ENCODE measurements around the genes DPF3 and HEATR4.

- PRO-cap: no peak
- RAMPAGE, long total RNA: no peak
- RRBS: no CpG with 5 or more reads among the region's 3 CpGs
Measured at GRCh38 chr14:70909792-70910188, 2.5 kb downstream of the PCNX1 start.

DNA sequence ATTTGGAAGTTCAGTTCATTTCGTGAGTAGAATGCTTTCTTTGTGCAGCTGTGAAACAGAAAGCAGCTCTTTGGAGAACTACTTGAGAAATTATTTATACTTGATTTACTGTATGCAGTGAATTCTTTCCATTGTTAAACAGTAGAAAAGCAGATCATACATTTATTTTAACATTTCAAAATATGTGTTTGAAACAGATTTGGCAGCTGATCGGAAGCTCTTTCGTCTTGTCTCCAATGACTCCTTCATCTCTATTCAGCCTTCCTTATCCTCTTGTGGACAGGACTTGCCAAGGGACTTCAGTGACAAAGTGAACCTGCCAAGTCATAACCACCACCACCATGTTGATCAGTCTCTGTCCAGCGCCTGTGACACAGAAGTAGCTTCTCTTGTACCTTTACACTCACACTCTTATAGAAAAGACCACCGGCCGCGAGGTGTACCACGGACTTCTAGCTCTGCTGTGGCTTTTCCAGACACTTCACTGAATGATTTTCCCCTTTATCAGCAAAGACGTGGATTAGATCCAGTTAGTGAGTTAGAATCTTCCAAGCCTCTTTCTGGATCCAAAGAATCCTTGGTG, 69.6 kb downstream of the PCNX1 start:
- PRO-cap: no peak
- RAMPAGE, long total RNA: no peak
- RRBS: no CpG with 5 or more reads among the region's 9 CpGs

DNA sequence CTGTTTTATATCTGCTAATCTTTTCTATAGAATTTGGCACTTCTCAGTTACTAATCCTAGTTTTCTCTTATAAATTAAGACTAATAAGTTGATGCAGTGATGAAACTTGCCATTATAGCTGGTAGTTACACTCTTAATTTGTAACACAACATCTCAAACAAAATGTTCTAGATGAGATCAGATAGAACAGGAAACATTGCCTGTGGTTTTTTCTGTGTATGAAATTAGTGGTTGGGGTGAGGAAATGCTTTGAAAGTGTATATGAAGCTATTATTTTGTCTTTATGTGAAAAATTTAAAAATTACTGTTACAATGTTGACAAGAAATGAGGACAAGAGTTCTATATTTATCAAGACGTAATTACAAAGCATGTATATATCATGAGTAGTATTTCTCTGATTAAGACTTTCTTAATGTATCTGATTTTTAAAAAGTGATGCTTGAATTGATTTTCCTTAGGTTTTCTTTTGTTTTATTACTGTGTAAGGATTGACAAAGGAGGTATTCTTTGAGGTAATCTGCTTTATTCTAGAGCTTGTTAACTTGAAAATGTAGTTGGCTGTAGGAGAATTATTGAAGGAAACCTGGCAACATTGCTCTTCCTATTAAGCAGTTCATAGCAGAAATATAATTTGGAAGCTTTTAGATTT, 92.0 kb downstream of the PCNX1 start:
- PRO-cap: no peak
- RAMPAGE, long total RNA: no peak
- RRBS: no CpG with 5 or more reads among the region's 1 CpG

- PRO-cap: no peak
- RAMPAGE, long total RNA: no peak
- RRBS: no CpG with 5 or more reads among the region's 8 CpGs
Measured at GRCh38 chr14:71121433-71121878, 198.8 kb upstream of the SIPA1L1 start.

GRCh38 chr14:71188040-71188535, 132.2 kb upstream of the SIPA1L1 start:
- PRO-cap: no peak
- RAMPAGE, long total RNA: no peak
- RRBS: 35% methylated on average over 1 of the region's 8 CpGs

DNA sequence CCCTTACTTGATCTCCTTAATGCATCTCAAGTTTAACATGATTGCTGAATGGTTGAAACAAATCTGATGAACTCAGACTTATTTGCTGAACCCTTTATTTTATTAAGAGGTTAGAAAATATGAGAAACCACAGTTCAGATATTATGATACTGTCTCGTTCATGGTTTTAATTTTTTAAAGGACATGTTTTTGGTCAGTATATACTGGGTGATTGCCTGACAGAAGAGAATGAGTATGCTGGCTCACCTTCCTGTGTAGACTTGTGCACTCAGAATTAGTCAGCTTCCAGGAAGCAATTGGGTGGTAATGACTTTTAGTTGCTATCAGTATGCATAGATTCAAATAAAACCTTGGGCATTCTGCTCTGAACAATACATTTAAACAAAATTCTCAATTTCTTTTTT, 51.7 kb downstream of the SIPA1L1 start:
- PRO-cap: no peak
- RAMPAGE, long total RNA: no peak
- RRBS: no CpG with 5 or more reads among the region's 1 CpG

DNA sequence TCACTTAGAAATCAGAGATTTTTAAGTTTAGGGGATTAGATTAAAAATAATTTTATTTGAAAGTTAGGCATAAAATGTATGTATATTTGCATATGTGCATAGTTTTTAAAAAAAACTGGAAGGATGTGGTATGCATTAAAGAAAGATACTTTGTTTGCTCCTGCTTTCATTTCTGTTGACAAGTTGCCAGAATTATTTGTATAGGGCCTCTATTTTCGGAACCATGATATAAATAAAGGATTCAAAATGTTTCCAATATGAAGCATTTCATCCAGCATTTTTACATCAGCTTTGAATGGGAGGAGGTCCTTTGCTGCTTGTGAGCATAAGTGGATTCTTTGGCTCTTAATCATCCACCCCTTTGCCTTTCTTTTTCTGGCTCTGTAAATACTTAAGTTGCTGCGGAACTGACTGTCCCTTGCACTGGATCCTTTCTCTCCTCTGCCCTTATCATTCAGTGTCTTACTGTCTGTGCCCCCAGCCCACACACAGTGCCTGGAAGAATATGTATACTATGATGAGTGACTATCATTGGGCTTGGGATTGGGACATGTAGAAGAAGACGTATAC, 254.6 kb downstream of the SIPA1L1 start:
- PRO-cap: no peak
- RAMPAGE, long total RNA: no peak
- RRBS: no CpG with 5 or more reads among the region's 3 CpGs

DNA sequence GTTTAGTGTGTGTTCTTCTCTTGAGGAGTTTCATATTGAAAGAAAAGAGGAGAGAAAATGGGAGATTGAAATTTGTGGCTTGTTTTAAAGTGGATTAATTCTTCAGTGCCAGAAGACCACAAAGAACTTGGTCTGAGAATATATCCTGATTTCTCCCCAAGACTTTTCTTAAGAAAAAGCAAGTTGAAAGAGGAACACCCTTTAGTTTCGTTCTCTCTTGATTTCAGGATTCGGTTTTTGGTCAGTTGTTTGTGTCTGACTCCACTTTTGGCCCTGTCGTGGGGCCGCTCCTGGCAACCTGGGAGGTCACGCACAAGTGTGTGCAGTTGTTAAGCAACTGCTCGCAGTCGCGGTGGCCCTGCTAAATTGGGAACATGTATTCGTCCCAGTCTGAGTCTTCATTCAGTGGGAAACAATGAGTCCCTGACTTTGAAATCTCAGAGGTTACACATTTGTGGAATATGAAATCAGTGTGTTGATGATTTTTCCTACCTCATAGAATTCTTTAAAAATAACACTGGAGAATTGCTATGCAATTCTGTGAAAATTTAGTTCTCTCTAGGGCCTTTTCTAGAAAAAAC, 68.7 kb downstream of the RGS6 start:
- PRO-cap: no peak
- RAMPAGE, long total RNA: no peak
- RRBS: no CpG with 5 or more reads among the region's 9 CpGs

GRCh38 chr14:72619166-72619628, 274.7 kb downstream of the DPF3 start:
- PRO-cap: no peak
- RAMPAGE, long total RNA: no peak
- RRBS: 92% methylated on average over 2 of the region's 9 CpGs

DNA sequence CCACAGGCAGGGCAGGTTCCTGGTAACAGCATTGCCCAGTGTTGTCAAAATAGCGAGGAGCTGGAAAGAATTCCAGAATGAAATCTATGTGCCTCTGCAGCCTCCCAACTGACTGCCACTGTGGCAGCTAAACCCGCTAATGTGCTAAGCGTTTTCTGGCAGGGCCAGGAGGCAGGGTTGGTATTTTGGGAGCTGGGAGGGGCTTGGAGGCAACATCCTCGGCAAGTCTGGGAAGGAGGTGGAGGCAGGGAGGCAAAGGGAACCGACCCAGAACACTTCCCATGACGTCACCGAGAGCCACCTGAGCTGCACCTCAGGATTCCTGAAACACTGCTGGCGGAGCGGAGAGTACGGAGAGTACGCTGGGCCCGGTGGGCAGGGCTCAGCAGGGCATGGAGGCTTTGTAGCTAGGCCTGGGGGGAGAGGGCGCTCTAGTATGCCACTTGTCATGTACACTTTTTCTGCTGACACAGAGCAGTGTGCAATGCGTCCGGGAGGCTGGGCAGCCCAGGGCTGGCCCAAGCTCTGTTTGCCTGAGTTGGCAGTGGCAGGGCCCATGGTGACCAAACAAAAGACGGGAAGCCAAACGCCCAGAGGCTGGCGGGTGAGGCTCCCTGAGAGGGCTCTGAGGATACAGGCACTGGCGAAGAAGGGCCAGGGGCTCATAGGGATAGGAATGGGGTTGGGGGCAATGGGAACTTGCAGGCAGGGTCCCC, 81.5 kb downstream of the DPF3 start:
- PRO-cap: no peak
- RAMPAGE, long total RNA: no peak
- RRBS: 80% methylated on average over 3 of the region's 19 CpGs

DNA sequence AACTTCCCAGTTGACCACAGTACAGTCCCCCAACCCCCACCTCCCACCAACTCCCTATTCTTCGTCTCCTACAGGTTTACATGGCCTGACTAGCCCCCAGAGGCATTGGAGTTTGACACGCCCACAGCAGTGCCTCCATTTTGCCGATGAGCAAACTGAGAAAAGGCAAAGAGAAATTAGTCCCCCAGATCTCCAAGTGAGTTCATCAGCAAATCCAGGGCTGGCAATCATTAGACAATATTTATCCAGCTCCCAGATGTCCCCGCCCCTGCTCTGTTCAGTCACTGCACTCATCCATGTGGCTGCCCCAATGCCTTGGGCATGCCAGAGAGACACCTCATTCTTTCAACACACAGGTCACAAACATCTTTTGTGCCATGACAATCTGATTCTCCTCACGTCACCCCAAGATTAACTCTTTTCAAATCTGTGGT, 43.6 kb downstream of the DPF3 start:
- PRO-cap: no peak
- RAMPAGE, long total RNA: no peak
- RRBS: no CpG with 5 or more reads among the region's 5 CpGs

DNA sequence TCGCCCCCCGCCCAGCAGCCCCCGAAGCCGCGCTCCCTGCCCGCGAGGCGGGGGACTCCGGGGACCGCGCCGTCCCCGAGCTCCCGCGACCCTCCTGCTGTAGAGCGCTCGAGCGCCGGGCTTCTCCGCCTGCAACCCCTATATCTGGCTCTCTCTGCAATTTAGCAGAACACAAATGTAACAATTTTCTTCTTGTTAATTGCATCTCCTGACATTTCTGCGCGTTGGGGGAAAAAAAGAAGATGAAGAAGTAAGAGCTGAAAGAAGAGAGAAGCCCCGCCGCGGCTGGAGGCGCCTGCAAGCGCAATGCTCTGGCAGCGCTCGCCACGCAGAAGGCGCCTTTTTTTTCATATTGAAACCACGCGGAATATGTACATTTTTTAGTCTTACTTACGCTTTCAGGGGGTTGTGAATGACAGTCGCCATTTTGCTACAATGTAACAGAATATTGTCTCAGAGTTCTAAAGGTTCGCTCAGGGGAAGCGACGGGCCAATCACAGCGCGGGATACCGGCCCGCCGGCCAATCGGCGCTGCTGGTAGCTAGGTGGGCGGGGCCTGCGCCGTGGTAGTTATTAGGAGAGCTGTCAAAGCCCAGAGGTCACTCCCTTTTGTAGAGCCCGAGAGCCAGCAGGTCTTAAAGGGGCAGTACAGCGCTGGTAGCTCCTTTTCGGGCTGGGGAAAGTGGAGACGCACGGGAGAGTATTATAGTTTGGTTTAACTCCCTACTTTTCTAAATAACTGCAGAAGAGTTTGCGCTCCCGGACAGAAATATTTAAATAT, at the start of gene DPF3:
Gene DPF3 (minus strand): TSS at position 439 of the 781 bp plus-strand sequence.
- PRO-cap: no peak
- RAMPAGE, long total RNA: no peak
- RRBS: 1% methylated on average over 11 of the region's 55 CpGs

DNA sequence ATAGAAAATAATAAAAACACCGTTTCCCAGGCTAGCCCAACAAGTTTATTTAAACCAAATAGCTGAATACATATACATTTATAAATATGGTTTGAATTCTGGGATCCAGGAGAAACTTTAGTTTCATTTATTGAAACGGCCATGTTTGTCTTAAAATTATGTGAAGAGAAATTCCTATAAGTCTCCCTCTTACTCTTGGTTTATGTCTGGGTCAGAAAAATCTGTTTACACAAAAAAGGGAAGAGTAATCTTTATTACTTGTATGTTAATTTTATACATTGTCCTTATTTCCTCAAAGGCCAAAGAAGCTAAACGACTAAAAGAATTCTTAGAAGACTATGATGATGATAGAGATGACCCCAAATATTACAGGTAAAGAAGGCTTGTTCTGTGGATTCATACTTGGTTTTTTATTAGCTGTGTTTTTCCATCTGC, 28.8 kb upstream of the PSEN1 start:
- PRO-cap: no peak
- RAMPAGE, long total RNA: no peak
- RRBS: no CpG with 5 or more reads among the region's 3 CpGs

DNA sequence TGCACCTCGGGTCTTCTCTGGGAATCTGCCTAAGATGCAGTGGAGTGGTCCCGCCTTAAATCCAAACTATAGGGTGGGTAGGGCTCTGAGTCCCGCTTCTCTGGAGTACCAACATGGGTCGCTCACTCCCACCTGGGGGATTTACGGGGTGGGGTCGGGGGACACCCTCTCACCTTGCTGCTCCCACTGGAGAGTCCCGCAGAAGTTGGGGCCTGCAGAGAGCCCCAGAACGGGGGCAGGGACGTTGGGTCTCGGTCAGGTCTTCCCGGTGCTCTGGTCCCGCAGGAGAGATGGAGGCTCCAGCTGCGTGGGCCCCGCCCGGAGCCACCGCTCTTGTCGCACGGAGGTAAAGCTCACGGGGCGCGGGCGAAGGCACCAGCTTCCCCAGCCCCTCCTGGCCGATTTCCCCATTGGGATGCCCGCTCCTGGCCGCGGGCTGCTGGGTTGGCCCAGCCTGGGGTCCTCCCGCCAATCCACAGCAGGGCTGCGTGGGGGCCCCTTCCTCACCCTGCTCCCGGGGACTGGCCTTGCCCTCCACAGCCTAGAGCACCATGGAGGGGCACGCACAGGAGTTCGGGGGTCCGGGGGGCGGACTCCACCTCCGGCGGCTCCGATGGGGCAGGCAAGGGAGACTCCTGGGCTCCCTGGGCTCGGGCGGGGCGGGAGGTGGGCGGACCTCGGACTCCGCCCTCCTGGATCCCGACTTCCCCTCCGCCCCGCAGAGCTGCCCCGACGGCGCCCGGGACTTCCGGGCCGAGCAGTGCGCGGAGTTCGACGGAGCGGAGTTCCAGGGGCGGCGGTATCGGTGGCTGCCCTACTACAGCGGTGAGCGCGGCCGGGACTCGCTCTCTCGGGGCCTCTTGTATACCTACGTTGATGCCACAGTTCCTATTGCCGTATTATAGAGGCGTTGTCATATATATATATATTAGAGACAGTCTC, 8.3 kb downstream of the PAPLN start:
- PRO-cap: unidirectional peak, plus-strand start at position 732 of the sequence
- RAMPAGE, long total RNA: no peak
- RRBS: 8% methylated on average over 16 of the region's 68 CpGs

- PRO-cap: no peak
- RAMPAGE, long total RNA: no peak
- RRBS: no CpG with 5 or more reads among the region's 1 CpG
Measured at GRCh38 chr14:73558838-73559067, at the start of gene HEATR4. Gene HEATR4 (minus strand): TSS chr14:73558947.

- PRO-cap: no peak
- RAMPAGE, long total RNA: no peak
- RRBS: no CpG with 5 or more reads among the region's 1 CpG
Measured at GRCh38 chr14:73568881-73569009, 268 bp upstream of the ACOT2 start.

- PRO-cap: no peak
- RAMPAGE, long total RNA: no peak
- RRBS: no CpG with 5 or more reads among the region's 9 CpGs
Measured at GRCh38 chr14:73711941-73712324, 2.3 kb downstream of the PNMA1 start.

DNA sequence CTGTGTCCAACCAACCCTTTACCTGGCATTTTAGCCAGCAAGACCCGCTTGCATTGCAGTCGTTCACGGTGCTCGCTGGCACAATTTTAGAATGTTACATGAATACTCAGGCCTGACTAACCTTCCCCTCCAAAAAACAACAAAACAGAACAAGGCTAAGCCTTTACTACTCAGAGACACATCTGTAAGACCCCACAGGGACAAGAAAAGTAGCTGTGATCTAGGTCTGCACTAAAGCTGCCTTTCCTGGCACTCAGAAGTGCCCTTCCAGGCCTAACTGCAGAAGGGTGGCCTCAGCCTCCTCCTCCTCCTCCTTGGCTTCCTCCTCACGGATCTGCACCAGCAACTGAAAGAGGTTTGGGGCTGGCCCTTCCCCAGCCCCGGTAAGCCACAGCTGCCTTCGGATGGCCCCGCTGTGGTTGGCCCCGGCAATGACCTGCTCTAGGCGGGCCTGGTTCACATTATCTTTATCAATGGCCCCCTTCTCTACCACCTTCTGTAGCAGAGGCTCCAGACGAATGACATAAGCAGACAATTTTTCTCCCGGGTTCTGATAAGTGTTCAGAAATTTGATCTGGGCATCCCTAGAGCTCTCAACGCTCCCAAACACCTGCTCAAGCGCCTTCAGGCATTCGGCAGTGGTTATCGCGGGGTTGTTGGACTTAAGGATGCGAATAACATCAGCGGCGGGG, 1.7 kb downstream of the PNMA1 start:
- PRO-cap: no peak
- RAMPAGE, long total RNA: no peak
- RRBS: 13% methylated on average over 7 of the region's 20 CpGs

DNA sequence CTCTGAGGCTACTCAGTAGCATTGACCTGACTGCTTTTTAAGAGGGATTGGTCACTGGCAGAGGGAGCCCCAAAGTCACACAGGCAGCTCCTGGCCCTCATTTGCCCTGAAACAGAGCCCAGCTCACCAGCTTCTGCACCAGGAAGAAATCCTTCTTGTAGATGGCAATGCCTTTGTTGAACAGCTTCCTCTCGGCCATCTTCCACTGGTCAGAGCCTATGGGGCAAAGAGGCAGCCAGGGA, 10.9 kb upstream of the PNMA1 start:
- PRO-cap: no peak
- RAMPAGE, long total RNA: no peak
- RRBS: no CpG with 5 or more reads among the region's 1 CpG

DNA sequence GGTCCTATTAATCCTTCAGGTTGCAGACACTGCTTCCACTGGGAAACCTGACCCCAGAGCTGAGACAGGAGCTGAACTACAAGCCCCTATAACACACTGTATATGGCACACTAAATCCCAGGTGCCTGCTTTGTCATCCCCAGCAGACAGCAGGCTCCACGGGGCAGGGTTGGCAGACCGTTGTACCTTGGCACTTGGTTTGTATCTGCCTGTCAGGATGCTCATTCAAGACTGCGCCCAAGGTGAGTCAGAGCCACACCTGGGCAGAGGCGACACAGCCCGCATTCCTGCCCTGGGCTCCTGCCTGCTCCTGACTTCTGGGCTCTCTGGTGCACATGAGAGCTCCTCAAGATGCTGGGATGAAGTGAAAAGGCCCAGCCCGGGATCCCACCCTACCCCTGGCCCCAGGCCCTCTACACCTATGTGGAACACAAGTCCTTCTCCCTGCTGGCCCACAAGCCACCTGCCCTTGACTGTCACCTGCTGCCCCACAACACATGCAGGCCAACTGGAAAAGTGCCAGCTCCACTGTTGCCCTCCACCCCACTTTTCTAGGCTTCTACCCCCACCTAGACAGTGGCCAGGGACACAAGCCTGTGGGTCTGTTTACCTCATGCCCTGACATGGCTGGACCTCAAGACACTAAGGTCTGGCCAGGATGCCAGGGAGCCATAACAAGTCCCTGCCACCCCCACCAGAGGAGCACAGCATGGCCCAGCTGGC, 15.1 kb downstream of the MIDEAS start:
- PRO-cap: no peak
- RAMPAGE, long total RNA: no peak
- RRBS: no CpG with 5 or more reads among the region's 6 CpGs

All from lung (tissue), 4 donors.